ENCODE data around the gene IQSEC1.

- RRBS, result no CpG with 5 or more reads among the region's 20 CpGs
Measured at GRCh38 chr3:12583715-12584882, 27.2 kb downstream of the MKRN2 start.

- RRBS, result no CpG with 5 or more reads among the region's 6 CpGs
Measured at GRCh38 chr3:12588730-12589219, 31.9 kb downstream of the MKRN2 start.

DNA sequence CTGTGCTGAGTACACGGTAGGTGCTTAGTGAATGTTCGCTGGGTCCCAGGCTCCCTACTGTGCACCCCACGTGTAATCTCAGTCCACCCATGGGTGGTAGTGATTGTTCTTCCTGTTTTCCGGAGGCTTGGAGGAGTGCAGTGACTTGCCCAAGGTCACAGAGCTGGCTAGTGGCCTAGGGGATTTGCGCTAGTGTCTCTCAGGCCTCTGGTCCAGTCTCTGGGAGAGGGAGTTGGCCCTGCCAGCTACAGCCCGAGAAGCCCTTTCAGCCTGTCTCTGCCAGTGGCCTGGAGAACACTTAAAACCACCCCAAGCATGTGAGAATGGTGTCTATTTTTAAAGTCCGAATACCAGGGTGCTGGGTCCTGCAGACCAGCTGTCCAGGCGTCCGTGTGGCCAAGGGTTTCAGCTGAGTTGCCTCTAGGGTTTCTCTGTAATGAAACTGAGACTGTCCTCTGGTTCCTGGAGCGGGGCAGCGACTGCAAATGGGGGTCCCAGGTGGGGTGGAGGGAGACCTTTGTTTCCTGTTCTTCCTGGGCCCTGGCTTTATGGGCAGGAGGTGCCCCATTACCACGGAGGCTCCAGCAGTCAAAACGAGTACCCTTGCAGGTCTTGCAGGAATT, 2.1 kb downstream of the CAND2 start:
- RRBS, result no CpG with 5 or more reads among the region's 13 CpGs

DNA sequence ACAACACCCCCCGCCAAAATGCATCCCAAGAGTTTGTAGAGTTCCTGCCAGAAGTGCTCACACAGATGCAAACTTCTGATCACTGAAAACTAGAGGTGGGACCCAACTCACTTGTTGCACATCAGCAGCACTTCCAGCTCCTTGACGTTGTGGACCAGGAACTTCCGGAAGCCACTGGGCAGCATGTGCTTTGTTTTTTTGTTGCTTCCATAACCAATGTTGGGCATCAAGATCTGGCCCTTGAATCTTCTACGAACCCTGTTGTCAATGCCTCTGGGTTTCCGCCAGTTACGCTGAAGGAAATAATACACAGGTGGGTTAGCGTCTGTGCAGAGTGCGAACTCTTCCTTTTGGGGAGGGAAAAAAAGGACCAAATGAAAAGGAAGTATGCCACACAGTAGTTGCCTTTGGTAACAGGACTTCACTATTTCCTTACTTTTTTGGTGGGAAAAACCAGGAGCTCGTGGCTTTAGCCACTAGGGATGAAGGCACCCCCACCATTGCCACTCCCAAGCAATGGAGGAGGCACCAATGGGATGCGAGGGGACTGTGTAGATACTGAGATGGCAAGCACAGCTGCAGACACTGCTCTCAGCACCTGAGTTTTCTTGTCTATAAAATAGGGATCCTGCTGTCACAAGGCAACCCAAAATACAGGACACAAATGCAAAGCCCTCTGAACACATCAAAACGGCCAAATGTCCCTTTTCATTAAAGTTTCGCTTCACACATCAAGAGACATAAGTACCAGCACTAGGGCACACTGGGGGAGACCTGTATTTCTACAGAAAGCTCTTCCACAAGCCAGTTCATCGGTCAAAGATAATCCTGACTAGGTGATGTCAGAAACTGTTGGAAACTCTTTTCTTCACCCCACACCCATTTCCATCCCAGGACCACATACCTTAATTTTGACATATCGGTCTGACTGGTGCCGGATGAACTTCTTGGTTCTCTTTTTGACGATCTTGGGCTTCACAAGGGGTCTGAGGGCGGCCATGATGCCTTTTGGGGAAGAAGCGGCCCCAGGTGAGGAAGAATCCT, 1.8 kb downstream of the RPL32 start:
- RRBS, result no CpG with 5 or more reads among the region's 18 CpGs

DNA sequence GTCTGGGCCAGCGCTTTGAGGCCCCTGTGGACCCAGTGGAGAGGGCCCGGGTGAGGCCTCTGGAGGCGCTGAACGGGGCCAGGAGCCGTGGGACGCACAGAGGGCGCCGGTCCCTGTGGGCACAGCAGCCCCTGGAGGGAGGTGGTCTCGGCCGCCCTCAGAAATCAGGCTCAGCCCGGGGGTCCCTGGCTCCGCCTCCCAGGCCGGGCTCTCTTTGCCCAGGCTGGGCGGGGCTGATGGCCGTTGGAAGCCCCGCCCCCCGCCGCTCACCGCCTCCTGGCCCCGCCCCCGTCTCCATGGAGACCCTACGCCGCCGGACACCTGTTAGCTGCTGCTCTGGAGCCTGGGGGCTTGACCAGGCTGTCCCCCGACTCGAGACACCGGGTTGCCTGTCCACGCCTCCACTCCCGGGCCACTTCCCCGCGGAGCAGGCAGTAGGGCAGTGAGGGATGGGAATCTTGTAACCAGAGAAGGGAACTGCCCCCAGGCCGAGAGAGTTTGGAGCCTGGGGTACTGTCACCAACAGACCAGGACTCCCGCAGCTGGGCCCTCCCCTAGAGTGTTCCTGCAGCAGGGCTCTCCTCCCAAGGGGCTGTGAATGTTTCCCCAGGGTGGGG, 27.7 kb upstream of the RPL32 start:
- RRBS, result 4% methylated on average over 14 of the region's 33 CpGs

DNA sequence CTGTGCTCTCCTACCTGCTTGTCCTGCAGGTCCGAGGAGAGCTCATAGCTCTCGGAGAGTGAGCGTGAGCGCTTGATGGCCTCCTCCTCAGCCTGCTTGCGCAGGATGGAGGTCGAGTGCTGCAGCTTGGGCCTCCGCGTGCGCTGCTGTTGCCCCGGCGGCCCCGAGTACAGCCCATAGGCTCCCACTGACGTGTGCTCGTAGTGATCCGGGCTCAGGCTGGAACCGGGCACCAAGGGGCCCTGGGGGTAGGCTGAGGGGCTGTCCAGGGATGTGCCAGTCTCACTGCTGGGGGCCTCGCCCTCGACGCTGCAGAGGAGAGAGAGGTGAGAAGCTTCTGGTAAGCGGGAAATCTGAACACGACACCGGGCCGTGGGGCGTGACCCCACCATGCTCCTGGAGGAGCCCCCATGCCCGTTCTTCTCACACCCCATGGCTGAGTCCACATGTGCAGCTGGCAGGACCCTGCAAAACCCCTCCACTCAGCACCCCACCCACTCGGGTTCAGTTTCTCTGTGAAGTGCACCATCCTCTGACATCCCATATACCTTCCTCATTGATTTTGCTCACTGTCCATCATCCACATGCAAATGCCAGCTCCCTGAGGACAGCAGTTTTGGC, 100.3 kb upstream of the RPL32 start:
- RRBS, result 93% methylated on average over 6 of the region's 26 CpGs

DNA sequence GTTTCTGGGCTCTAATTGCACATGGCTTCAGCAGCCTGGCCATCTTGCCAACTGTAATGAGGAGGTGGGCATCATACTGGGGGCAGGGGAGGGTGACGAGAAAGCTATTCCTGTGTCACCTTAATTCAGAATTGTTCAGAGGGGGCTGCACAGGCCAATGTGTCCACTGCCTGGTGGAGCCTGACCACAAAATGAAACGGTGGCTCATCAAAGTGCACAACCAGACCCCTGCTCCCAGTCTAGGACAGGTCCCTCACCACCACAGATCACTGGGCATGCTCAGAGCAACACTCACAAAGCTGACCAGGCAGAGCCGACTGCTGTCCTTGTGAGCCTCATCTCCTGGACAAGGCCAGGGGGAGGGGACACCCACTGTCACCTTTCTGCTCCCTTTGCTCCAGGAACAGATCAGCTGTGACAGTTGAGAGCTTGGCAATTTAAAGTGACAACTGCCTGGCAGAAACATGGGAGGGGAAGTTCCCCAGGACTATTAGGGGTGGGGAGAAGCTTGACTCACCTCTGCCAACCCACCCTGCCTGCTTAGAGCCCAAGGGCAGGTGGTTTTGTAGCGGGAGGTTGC, 80.7 kb downstream of the IQSEC1 start:
- RRBS, result no CpG with 5 or more reads among the region's 4 CpGs

GRCh38 chr3:12994599-12995508, 78.4 kb downstream of the IQSEC1 start:
- RRBS, result 2% methylated on average over 13 of the region's 59 CpGs

- RRBS, result no CpG with 5 or more reads among the region's 5 CpGs
Measured at GRCh38 chr3:13014082-13014679, 59.0 kb downstream of the IQSEC1 start.

GRCh38 chr3:13021581-13022945, 51.2 kb downstream of the IQSEC1 start:
- RRBS, result 76% methylated on average over 5 of the region's 44 CpGs

- RRBS, result 3% methylated on average over 24 of the region's 87 CpGs
Measured at GRCh38 chr3:13072917-13073830, at the start of gene IQSEC1. Gene IQSEC1, minus strand, starts transcription at chr3:13073429.

DNA sequence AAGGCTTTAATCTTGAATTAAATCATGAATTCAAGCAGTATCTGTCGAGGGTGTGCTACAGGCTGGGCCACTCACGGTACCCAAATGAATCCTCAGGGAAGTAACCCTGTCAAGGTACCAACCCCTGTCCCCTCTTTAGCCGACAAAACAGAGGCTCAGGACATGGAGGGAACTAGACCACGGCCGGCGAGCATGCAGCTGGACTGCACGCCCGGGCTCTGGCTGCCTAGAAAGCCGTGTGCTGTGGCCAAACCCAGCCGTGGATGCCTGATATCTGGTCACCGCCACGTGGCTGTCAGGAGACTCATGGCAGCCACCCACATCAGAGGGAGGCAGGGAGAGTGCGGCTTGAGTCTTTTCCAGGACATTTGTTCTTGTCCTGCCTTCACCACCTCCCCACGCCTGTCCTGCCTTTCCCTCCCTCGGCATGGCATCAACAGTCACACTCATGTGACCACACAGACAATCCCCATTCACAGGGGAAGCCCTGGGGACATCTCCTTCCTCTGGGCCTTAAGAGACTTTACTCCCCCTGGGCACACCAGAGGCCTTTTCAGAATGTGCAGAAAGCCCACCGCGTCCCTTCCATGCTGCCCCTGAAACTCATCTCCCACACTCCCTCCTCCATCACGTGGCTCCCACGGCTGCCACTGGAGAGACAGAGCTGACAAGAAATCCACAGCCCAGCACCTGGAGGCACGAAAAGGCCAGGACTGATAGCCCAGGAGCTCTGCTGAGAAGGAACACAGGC, 71.0 kb upstream of the IQSEC1 start:
- RRBS, result no CpG with 5 or more reads among the region's 20 CpGs

DNA sequence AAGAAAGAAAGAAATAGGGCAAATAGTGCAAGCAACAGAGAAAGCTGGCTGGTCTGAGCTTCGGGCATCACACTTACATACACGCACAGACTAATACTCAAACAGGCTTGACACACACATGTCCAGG, 1.3 kb downstream of the NUP210 start:
- RRBS, result no CpG with 5 or more reads among the region's 2 CpGs

DNA sequence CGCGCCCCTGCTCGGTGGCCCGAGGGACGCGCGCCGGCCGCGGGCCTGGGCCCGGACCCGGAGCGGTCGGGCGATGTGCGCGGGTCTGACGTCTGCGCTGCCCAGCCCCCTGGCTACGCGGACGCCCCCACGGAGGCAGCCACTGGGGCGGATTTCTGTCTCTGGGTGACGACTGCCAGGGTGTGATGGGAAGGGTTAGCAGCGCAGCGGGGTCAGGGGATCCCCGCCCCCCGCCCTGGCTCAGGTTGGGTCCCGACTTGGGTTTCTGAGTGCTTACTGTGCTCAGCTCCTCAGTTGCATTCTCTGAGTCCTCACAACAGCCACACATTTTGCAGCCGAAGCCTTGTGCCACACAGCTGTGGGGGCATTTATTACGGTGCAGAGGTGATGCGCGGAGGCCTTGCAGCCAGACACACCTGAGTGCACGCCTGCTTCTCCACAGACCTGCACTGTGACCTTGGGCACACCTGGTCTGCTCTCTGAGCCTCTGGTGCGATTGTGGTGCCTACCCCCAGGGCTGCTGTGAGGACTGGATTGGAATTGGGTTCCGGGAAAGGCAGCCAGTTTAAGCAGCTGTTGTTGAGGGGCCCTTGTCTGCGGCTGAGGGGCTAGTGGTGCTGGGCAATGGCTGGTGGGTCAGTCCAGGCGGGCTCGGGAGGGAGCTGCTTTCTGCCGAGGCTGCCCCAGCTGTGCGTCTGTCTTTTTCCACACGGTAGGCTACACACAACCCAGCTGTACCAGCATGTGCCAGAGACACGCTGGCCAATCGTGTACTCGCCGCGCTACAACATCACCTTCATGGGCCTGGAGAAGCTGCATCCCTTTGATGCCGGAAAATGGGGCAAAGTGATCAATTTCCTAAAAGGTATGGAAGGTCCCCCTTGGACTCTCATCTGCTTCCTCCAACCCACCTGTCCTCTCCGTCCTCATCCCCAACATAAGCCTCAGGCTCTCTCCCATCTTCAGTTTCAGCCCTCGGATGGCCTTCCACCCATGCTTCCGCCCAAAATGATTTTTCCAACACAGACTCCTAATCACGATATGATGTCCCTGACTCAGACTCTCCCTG, 758 bp downstream of the HDAC11 start:
- RRBS, result 2% methylated on average over 8 of the region's 53 CpGs

DNA sequence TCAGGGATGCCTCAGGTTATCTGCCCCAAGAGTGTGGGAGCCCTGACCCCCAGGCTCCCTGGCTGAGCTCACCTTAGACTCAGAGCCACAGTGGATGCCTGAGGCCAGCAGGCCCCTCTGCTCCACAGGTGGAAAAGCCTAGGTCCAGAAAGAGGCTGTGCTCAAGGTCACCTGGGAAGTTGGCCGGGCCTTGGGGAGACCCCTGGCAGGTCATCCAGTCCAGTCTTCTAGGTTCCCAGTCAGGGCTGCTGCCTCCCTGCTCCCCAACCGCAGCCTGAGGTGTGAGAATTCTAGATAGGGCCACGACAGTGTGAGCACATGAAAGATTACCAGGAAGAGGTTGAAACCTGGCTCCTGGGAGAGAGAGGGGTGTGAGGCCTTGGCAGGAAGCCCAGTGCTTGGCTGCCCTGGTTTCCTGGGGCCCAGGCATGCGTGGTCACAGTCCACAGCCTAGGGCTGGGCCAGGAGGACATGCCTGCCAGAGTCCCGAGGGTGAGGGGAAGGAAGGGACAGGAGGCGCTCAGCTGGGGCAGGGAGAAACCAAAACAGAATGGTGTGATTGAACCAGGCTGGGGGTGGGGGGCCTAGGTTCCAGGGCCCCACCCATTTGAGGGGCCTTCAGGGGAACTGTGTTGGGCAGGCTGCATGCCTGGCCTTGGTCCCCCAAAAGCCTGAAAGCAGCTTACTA, 5.0 kb downstream of the HDAC11 start:
- RRBS, result no CpG with 5 or more reads among the region's 6 CpGs

DNA sequence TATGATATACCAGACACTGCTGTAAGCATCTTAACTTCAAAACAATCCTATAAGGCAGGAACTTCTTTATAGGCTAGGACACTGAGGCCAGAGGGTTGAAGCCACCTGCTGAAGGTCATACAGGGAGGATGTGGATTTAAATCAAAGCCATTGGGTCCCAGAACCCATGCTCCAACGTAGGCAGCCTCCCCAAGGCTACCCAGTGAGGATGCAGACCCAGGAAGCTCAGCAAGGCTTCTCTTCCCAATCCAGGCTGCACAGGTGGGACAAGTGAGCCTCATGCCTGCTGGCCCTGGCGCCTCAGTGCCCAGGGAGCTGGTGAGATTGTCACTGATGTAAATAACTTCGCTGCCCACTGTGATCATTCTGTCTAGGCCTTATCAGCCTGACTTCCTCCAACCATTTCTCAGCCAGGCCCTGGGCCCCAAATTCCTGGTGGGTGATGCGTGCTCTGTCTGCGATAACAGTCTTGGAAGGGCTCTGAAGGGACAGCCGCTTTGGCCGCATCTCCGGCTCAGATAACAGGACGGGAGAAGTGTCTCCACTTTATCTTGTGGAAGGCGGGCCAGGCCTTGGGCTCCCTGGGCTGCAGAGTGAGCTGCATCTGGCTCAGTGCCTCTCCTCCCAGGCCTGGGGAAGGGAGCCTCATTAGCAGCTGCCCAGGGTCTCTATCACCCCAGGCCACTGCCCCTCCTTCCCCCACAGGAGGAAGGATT, 2.3 kb upstream of the FBLN2 start:
- RRBS, result no CpG with 5 or more reads among the region's 10 CpGs

GRCh38 chr3:13639490-13640014, 90.6 kb downstream of the FBLN2 start:
- RRBS, result no CpG with 5 or more reads among the region's 9 CpGs

DNA sequence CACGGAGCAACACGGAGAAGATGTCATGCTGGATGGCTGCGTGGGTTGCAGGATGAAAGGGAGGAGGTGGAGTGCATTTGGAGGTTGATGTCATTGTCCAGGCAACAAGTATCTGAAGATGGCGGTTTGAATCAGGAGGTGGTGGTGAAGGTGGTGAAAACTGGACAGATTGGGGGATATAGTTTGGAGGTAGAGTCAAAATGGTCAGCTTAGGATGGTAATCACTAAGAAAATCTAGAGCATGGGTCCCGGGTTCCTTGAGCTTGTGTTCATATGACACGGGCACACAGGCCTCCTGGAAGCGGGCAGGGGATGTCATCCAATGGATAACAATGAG, 13.1 kb downstream of the WNT7A start:
- RRBS, result no CpG with 5 or more reads among the region's 7 CpGs

GRCh38 chr3:13877794-13878703, 1.8 kb downstream of the WNT7A start:
- RRBS, result 4% methylated on average over 11 of the region's 72 CpGs

Measured in choroid plexus epithelial cell (primary cell).